Osteocyte (in vitro differentiated cells): ENCODE data around the genes OR7A5, AKAP8, OR10H3 and TPM4.

DNA sequence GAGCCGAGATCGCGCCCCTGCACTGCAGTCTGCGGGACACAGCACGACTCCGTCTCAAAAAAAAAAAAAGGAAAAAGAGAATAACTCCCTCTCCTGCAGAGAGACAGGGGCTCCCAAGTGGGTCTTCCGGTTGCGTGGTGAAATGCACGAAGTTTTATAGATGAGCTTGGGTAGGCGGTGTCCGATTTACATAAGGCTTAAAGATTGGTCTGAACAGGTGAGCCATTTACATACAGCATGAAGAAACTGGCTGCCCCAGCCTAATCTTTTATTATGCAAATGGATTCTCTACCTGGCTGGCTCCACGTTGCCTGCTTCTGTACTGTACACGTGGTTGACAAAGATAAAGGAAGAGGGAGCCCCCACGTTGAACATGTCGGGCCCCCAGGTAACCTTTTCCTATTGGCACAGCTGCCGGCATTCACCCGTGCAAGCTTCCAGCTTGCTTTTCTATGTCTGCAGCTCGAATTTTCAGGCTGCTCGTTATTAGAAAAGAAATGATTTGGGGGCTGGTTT, 19.5 kb downstream of the ADGRE2 start:
- PRO-cap, result no peak

DNA sequence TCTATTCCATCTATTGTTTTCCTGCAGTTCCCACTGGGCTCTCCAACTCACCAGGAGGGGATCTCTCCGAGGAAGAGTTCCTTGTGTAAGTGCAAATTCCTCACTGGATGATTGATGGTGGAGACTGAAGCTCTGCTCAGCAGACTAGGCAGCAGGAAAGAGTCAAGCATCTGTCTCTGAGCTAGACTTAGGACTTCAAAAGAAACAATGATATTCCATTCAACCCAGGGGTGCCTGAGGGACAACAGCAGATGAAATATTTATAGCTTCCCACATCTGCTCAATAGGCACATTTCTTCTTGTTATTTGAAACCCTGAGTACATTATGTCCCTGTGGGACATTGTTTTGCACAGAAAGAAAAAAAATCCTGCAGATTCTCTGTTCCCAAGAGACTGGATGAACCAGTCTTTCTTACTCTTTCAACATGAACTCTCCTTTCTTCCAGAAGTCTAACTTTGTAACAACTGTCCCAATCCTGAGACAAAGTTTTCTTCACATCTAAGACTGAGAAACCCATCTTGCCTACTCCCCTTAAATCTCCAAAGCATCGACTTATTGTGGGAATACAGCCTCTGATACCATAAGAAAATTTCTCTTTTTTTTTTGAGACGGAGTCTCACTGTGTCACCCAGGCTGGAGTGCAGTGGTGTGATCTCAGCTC, at the start of gene OR7A5:
Gene OR7A5, minus strand, starts transcription at position 163 of the 662 bp plus-strand sequence.
- PRO-cap, result no peak

DNA sequence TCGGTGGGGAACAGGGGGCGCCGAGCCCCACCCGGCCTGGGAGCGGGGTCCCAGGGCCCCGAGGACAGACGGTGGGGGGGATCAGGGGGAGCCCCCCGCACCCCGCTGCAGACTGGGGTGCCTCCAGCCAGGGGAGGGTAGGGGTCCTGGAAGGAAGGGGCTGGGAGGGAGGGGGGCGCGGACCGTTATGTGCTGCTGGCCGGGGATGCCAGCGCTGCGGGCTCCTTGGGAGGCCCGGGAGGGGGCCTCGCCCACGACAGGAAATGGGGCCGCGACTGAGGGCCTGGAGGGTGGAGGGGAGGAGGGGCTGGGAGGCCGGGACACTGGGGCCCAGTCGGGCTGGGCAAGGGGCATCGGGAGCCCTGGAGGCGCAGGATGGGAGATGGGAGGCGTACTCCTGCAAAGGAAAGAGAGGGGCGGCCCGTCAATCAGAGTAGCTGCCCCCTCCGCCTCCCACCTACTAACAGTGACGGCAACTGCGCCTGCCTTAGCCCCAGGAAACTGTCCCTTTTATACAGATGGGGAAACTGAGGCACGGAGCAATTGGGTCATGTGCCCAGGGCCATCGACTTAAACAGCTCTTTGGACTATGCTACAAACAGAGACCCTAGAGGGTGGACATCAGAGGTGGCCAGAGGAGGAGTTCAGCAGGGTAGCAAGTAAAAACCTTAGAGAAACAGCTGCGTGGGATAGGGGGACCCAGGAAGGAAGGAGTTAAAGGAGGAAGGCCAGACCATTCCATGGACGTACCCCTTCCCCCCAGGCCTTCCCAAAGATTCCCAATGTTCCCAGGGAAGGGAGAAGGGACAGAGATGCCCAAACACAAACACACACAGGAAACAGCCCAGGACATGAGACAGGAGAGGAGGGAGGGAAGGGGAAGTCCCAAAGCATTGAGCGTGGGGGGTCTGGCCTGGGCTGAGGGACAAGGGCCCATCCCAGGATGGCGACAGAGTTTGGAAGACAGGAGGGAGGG, 620 bp downstream of the SYDE1 start:
- PRO-cap, result bidirectional peak, plus-strand start at position 321 of the sequence, minus-strand start at position 216 of the sequence

GRCh38 chr19:15125849-15126167, 222 bp upstream of the ILVBL start:
- PRO-cap, result bidirectional peak, plus-strand start at chr19:15125992, minus-strand start at chr19:15125706

DNA sequence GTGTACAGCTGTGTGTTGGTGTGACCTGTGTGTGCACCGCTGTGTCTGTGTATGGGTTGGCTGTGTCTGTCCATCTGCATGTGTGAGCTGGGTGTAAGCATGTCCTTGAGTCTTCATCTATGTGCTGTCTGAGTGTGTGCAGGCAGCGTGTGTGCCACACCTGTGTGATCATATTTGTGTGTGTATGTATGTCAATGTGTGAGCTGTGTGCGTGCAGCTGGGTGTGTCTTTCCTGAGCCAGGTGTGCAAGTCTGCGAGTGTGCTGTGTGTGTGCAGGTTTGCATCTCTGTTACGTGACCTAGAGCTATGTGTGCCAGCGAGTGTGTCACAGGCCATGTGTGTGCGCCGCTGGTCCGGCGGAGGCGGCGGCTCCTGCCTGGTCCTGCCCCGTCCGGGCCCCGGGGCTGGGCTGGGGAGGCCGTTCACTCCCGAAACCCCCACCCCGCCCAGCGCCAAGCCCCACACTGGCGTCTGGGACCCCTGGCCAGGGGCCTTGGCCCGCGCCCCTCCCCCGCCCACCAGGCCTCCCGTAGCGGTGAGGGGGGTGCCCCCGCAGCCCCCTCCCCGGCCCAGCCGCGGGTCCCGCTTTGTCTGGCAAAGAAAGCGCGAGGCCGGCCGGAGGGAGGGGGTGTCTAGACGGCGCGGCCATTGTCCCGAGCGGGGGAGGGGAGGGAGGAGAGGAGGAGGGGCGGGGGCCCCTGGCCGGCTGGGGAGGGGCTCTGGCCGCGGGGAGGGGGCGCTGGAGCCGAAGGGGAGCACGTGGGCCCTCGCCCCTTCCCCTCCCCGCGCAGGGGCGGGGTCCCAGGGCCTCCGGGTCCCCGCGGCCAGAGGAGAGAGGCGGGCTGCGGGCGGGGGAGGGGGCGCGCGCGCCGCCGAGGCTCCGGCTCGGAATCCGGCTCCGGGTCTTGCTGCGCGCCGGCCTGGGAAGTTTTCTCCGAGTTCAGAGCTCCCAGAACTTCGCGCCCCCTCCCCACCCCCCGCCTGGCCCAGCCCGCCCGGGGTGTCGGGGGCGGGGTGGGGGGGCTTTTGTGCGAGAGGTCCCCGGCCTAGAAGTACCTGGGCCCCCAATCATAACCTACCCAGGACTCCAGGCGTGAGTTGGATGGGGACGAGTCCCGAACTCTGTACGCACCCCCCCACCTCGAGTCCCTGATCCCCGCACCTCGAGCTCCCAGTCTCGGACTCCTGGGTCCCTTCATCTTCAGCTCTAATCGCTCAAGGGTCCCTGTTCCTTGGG, 1.0 kb downstream of the NOTCH3 start:
- PRO-cap, result unidirectional peak, plus-strand start at position 903 of the sequence

GRCh38 chr19:15235071-15235596, 2.9 kb upstream of the EPHX3 start:
- PRO-cap, result no peak

DNA sequence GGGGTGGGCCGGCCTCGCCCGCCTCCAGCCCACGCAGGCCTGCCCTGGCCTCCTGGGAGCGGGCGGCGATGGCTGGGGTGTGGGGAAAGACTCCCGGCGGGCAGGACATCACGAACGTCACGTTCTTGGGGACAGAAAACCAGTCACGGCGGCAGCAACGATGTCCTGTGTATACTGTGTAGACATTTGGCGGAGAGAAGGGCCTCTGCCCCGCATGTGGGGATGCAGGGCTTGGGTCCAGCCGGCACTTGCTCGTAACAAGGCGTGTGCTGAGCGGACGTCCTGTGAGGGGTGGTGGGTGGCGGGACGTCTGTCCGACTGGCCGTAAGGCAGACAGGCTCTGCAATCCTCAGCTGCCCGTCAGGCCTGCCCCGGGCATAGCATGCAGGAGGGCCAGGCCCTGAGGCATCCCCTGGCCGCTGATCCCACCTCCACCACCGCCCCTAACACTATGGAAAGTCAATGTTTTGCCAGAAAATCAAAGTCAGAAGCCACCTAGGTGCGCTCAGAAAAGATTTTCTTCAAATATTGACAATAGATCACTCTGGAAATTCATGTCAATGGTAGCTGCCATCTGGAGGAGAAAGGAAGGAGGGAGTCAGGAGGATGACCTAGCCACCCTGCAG, 5.7 kb upstream of the EPHX3 start:
- PRO-cap, result no peak

GRCh38 chr19:15239400-15240143, 7.3 kb upstream of the EPHX3 start:
- PRO-cap, result no peak

DNA sequence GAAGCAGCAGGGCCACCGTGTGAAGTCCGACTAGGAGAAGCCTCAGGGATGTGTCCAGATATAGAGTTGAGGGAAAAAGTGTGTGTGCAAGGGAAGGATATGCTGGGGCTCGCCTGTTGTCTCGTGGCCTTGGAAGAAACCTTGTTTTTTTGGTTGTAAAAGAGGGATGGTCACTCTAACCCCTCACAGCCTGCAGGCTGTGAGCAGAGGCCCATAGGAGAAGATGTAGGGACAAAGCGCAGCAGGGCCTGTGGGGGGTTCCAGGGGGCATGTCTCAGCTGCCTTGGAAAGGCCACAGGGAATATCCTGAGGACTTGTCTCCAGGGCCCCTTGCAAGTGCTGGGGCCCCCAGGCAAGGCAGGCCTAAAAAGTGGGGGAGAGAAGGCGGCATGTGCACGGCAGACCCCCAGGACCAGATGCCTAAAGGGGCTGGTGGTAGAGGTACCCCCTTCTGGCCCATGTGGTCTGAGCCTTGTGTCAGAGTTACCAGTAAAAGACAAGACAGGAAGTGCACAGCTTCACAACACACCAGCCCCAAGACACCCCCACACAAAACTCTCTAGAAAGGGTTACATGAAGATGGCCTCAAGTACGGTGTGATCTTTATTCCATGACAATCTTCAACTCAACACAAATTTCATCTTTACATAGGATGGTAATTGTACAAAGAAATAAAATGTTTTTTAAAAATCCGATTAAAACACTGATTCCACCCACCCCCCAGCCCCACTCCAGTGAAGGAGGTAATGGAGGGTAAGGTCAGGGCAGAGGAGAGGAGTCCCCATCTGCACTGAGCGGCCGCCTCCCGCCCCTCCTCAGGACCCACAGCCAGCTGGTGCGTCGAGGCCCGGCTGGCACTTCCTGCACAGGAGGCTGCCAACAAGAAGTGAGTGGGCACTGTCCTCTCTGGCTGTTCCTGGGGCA, 14.5 kb upstream of the EPHX3 start:
- PRO-cap, result no peak

DNA sequence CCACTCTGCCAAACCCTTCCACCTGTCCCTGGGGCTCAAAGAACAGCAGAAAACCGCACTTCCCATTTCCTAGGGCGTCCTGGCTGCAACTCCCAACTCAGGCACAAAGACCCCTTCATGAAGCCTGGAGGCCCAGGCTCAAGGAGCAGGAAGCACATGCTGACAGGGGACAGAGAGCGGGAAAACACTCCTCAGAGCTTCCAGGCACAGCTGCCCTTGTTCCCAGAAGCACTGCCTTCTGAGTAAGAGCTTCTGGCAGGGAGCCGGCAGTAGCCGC, 33.5 kb upstream of the EPHX3 start:
- PRO-cap, result no peak

DNA sequence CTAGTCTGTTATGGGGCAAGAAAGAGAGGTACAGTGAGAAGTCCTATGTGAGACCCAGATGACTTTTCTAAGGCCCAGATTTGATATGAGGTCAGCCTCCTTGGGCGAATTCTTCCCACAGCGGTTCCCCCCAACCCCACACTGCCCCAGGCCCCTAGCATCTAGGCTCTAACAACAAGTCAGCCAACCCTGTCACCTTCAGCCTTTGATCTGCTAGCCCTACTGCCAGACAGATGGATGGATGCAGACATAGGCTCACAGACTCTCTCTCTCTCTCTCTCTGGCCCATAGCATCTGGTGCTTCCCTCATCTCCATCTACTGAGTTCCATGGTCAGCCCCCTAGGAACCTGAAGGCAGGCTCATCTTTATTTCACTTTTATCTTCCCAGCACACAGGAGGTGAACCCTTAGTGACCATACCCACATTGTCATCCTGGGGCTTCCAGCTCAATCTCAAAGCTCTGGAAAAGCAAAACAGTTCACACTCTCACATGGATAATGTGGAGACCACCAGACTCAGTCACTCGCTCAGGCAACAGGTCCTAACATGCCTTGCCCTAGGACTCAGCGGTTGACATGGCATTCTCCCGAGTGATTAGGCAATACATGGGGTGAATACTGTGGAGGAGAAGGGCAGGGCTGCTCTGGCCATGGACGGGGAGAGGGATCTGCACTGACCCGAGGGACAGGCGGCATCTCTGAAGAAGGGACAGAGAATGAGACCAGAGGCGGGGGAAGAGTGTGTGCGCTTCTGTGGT, 44.2 kb upstream of the EPHX3 start:
- PRO-cap, result no peak

DNA sequence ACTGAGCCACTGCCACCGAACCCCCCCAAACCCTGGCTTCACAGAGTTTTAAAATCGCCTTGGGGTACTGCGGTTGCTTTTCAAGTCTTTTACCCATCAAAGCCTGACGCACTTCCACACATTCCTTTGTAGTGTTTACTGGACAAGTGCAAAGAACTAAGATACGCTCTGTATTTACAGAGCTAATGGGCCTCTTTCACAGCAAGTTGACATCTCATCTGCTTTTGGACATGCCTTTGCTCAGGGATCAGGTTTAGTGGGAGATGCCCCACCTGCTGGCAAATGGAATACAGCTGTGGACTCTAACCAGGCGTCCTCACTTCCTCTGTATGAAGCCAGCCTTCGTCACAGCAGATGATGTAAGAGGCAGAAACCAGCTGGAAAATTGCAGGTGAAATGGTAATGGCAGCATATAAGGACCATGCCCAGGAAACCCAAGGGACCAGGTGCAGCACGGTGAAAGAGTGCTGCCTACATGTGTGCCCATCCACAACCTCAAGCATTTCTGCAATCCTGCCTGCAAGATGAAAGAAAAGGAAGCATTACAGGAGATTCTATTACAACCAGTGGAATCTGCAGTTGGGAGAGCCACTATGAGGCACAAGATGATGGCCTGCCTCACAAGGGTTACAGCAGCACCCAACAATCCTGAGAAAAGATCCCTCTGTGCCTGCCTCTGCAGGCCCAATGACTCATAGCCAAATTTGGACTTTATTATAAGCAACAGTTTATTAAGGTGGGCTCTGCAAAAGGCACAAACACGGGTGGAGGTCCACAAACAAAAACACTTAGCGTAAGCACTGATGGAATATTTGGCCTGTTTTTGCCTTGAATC, 34.7 kb downstream of the BRD4 start:
- PRO-cap, result no peak

GRCh38 chr19:15323357-15324629, 8.5 kb downstream of the BRD4 start:
- PRO-cap, result no peak

DNA sequence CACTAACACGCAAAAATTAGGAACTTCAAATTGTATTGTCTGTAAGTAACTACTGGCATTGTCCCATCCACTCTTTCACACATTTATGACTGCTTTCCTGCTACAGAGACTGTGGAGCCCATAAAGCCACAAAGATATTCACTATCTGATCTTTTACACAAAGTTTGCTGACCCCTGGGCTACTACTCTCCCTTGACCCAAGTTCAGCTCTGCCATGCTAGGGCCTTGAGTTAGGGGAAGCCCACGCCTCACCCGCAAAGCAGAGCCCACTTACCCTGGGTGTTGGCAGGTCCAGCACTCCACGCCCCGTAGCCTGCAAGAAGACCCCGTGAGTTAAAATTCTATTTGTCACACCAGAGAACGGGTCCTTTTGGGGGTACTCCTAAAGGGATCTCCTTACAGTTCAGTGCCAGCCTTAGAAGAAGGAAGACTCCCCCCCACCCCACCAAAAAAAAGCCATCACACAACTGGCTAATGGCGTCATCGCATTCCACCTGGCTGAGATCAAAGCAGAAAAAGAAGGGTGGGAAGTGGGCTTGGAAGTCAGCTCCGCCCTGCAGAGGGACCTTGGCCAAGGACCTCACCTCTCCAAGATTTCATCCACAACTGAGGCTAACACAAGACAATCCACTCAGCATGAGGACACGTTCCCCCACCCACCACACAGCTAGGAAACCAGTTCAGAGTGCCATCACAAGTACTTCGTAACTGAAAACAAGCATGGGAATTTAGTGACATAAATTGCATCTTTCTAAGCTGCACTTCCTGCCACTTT, 2.7 kb downstream of the AKAP8 start:
- PRO-cap, result no peak

- PRO-cap, result bidirectional peak, plus-strand start at chr19:15380149, minus-strand start at chr19:15379815
Observed at GRCh38 chr19:15379558-15380277, at the start of gene AKAP8. Gene AKAP8, minus strand, starts transcription at chr19:15379787.

GRCh38 chr19:15505873-15506484, 2.3 kb upstream of the CYP4F22 start:
- PRO-cap, result no peak

DNA sequence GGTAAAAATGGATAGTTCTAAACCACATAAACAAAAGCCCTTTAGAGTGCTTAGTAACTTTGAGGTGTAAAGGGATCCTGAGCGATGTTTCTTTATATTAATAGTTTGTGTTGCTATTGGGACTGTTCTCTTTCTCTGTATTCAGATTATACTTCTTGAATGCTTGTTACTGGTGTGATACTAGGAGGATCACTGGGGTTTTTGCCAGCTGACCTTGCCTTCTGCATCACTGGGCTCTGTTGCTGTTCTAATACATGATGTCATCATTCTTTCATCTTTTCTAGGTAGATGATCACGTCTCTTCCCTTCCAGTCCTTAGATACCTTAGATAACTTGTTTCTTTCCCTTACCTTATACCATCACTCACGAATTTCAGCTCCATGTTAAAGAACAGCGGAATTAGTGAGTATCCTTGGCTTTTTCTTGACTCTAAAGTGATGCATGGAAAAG, at the start of gene OR10H3:
Gene OR10H3, plus strand, starts transcription at position 336 of the 450 bp plus-strand sequence.
- PRO-cap, result no peak

- PRO-cap, result no peak
Observed at GRCh38 chr19:16068827-16069349, 7.4 kb upstream of the TPM4 start.

GRCh38 chr19:16076413-16076944, at the start of gene TPM4:
Gene TPM4, plus strand, starts transcription at chr19:16076495.
- PRO-cap, result bidirectional peak, plus-strand start at chr19:16076497, minus-strand start at chr19:16076699; bidirectional peak, plus-strand start at chr19:16076794, minus-strand start at chr19:16076890

GRCh38 chr19:16078461-16079209, 2.3 kb downstream of the TPM4 start:
- PRO-cap, result bidirectional peak, plus-strand start at chr19:16079125, minus-strand start at chr19:16078924